T47D (cell line): ENCODE measurements around a stretch of chr12.

- RRBS, result 92% methylated on average over 4 of the region's 10 CpGs
These were observed 40.9 kb downstream of the FBRSL1 start for GRCh38 chr12:132530714-132531298.

DNA sequence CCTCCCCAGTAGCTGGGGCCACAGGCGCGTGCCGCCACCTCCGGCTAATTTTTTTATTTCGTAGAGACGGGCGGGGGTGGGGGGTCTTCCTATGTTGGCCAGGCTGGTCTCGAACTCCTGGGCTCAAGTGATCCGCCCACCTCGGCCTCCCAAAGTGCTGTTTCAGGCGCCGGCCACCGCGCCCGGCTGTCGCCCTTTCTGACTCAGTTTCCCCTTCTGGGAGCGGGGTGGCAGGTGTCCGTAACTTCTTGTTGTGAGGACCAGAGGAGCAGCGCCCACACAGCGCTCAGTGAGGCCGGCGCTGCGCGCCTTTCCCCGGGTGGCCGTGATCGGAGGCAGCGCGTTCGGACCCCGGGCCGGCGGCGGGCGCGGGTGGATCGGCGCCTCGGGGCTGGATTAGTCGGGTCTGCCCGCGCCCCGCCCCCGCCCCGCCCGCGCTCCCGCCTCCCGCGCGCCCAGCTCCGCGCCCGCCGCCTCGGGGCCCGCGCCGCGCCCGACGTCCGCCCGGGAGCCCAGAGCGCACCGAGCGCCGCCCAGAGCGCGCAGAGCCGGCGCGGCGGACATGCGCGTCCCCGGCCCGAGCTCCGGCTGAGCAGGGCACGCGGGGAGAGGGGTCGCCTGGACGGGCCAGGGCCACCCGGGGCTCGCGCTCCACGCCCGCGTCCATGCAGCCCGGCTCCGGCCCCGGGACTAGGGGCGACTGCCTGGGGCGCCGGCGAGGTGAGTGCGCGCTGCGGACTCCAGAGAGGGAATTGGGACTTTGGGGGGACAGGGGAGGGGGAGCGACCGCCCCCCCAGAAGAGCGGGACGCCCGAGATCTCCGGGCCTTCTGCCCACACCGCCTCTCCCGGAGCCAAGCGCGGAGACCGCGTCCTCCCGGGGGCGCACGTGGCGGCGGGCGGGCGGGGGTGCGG is 50.6 kb downstream of the LRCOL1 start:
- RRBS, result 2% methylated on average over 43 of the region's 119 CpGs

DNA sequence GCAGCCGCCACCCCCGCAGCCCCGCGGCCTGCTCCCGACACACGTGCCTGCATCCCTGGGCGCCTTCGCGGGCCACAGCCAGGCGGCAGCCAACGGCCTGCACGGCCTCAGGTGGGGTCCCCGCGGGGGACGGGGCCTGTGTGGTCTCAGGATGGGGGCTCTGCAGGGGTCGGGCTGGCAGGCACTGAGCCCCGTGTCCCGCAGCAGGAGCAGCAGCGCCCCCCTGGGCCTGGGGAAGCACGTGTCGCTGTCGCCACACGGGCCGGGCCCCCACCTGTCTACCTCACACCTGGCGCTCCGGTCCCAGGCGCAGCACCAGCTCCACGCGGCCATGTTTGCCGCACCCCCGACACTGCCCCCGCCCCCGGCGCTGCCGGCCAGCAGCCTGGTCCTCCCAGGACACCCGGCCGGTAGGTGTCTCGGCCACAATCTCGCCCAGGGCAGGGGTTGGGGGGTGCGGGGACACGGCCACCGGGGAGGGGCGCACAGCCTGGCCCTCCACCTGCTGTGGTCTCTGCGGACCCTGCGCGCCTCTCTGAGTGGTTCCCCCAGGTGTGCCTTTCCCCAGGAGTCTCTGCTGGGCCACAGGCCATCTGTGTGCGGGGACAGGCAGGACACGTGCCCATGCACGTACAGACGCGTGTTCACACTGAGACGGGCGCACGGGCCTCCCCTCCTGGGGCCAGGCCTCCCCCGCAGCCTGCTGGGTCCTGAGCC is 40.1 kb downstream of the LRCOL1 start:
- RRBS, result 95% methylated on average over 15 of the region's 55 CpGs

GRCh38 chr12:132570939-132571400 is 39.4 kb downstream of the LRCOL1 start:
- RRBS, result 94% methylated on average over 7 of the region's 33 CpGs

DNA sequence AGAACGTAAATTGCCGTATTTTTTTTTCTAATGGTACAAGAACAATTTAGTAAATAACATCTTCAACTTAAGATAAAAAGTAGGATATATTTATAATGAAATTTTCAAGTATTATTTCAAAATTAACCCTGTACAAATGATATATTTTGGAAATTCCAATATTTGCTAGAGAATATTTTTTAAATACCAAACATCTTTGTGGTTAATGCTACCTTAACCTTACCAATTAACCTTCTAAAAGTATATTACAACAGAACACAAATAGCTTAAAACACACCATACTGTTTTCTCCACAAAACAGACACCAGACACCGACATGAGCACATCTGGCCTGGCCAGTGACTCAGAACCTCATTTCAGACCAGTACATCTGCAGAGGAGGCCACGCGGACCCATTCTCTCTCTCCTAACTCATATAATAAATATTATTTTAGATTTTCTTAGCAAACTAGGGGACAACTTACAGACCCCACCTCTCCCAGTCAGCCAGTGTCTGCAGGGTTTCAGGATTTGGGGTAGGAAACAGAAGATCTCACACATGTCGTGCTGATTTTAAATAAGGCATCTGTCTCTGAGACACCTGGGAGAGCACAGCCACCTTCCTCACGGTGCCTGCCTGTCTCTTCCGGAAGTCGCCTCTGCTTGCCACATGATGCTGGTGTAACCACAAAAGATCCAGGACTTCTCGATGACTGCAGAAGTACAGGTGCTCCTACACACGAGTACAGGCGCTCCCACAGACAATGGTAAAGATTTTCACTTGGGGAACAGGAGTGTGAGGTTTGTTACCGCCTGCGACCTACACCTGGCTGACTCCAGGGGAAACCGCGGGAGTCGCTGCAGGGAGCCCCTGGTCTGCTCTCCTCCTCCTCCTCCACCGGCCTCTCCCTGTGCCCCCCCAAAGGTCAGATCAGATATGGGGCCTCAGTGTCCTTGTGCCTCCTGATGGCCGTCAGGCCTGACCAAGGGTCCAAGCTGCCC is 9.6 kb upstream of the ANKLE2 start:
- RRBS, result no CpG with 5 or more reads among the region's 19 CpGs

DNA sequence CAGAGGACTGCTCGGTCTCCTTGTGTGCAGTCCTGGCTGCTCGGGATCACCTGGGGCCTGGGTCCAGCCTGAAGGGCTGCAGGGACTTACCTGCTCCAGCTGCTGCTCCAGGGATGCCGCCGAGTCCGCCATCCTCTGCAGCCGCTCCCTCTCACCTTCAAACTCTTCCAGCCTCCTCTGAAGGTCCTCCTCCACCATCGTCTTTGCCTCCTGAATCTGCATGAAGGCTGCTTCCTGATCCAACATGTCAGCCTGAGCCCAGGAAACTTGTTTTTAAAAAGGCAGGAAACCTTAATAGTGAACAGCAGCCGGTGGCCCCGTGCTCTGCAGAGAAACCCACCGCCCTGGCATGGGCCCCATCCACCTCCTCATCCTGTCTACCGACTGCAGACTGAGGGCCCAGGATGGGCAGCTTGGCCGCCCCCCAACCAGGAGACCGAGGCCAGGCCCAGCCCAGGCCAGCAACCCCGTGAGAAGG is 32.2 kb downstream of the GOLGA3 start:
- RRBS, result no CpG with 5 or more reads among the region's 14 CpGs

DNA sequence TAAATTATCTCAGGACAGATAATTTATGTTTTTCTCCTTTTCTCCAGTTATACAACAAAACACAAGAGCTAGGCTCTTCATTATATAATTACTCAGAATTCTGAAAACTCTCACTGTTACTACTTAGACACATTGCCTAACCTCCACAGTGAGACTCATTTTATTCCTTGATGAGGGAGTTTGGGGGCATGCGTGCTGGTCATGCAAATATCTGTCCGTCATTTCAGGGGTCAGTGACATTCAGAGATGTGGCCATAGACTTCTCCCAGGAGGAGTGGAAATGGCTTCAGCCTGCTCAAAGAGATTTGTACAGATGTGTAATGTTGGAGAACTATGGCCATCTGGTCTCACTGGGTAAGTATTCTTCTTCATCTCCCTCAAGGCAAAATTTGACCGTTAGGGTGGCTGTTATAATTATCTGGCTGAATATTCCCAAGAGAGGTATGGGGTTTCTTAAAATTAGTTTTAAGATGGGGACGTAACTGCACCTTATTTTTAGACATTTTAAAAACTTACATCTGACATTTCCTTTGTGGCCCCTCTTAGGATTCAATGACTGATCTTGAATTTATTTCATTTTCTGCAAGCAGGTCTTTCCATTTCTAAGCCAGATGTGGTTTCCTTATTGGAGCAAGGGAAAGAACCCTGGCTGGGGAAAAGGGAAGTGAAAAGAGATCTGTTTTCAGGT is 2.3 kb downstream of the ZNF140 start:
- RRBS, result no CpG with 5 or more reads among the region's 4 CpGs